A673 (cell line): ENCODE measurements around a stretch of chr11.

- PRO-cap = bidirectional peak, plus-strand start at chr11:797742, minus-strand start at chr11:797257
Observed at GRCh38 chr11:797035-797818, 854 bp downstream of the SLC25A22 start.

- PRO-cap = no peak
Observed at GRCh38 chr11:821067-821872, 2.6 kb downstream of the PNPLA2 start.

DNA sequence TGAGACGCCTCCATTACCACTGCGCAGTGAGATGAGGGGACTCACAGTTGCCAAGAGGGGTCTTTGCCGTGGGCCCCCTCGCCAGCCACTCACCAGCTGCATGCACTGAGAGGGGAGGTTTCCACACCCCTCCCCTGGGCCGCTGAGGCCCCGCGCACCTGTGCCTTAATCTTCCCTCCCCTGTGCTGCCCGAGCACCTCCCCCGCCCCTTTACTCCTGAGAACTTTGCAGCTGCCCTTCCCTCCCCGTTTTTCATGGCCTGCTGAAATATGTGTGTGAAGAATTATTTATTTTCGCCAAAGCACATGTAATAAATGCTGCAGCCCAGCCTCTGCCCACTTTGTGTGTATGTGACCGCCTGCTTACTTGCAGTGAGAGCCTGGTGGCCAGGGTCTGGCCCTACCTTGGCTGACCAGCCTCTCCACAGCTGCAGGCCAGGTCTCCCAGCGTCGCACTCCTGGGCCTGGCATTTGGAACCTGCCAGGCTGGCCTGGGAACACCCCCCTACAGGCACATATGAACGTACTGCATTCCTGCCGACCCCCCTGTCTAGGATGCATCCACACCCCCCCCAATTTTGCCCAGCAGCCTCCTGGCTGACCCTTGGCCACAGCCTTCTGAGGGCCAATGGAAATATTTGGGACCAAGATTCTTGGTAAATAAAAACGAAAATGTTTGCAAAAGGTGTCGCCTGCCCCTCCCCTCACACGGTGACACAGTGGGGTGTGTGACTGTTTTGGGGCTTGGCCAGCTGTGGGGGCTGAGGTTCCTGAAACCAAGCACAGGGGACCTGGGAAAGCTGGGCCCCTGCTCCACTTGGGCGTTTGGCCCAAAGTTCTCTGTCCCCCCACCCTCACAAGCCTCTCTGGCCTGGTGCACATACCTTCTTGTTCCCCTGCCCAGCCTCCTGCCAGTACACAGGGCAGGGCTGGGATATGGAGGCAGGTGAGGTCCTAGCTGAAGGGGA is 2.5 kb upstream of the CRACR2B start:
- PRO-cap = no peak

- PRO-cap = no peak
Observed at GRCh38 chr11:849223-850119, 6.8 kb downstream of the TSPAN4 start.

GRCh38 chr11:869553-870360 is 27.1 kb downstream of the TSPAN4 start:
- PRO-cap = no peak

DNA sequence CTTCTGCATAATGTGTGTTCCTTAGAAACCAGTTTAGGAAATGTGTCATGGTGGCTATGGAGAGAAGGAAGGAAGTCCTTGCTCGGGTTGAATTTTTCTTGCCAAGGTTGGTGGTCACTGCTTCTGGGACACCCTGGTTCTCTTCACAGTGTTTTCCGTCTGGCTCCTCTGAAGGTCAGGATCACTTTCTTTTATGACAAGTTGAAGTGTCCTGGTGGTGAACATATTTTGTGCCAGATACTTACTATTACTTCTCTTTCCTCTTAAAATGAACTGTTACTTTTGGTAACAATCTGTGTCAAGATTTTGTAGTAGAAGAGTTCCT is 6.9 kb downstream of the AP2A2 start:
- PRO-cap = no peak

DNA sequence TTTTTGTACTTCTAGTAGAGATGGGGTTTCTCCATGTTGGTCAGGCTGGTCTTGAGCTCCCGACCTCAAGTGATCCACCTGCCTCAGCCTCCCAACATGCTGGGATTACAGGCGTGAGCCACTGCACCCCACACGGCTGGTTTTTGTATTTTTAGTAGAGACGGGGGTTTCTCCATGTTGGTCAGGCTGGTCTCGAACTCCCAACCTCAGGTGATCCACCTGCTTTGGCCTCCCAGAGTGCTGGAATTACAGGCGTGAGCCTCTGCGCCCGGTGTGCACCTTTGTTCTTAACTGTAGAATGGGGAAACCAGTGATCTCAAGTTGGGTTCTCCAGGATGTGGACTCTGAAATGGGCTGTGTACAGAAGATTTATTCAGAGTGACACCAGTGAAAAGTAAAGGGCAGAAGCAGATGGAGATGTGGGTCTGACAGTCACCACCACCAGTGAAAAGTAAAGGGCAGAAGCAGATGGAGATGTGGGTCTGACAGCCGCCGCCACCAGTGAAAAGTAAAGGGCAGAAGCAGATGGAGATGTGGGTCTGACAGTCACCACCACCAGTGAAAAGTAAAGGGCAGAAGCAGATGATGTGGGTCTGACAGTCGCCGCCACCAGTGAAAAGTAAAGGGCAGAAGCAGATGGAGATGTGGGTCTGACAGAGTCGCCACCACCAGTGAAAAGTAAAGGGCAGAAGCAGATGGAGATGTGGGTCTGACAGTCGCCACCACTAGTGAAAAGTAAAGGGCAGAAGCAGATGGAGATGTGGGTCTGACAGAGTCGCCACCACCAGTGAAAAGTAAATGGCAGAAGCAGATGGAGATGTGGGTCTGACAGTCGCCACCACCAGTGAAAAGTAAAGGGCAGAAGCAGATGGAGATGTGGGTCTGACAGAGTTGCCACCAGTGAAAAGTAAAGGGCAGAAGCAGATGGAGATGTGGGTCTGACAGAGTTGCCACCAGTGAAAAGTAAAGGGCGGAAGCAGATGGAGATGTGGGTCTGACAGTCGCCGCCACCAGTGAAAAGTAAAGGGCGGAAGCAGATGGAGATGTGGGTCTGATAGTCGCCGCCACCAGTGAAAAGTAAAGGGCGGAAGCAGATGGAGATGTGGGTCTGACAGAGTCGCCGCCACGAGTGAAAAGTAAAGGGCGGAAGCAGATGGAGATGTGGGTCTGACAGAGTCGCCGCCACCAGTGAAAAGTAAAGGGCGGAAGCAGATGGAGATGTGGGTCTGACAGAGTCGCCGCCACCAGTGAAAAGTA is 35.4 kb downstream of the AP2A2 start:
- PRO-cap = no peak

GRCh38 chr11:1060677-1061088 is 24.2 kb upstream of the MUC6 start:
- PRO-cap = no peak

DNA sequence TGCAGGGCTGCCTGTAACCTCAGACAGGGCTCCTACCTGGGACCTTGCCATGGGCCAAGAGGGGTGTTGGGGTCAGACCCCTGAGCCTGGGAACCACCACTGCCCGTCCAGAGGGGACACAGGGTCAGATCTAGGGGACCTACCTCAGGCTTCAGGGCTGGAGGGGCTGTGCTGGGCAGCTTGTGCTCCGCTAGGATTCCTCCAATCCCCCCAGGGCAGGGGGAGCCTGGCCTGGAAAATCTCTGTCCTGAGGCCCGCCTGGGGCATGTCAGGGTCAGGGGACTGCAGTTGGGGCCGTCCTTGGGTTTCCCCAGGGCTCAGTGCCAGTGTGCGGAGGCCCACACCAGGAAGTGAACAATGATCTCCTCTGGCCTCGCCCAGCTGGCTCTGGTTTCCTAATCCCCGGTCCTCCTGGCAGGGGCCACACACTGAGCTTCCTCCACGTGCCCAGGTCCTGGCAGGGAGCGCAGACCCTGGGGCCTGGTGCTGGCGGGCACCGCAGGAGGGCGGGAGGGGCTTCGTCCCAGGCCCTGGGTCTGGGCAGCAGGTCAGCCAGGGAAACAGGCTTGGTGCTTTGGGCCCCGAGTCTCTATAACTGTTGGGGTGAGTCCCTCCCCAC is 36.7 kb upstream of the MUC6 start:
- PRO-cap = no peak

DNA sequence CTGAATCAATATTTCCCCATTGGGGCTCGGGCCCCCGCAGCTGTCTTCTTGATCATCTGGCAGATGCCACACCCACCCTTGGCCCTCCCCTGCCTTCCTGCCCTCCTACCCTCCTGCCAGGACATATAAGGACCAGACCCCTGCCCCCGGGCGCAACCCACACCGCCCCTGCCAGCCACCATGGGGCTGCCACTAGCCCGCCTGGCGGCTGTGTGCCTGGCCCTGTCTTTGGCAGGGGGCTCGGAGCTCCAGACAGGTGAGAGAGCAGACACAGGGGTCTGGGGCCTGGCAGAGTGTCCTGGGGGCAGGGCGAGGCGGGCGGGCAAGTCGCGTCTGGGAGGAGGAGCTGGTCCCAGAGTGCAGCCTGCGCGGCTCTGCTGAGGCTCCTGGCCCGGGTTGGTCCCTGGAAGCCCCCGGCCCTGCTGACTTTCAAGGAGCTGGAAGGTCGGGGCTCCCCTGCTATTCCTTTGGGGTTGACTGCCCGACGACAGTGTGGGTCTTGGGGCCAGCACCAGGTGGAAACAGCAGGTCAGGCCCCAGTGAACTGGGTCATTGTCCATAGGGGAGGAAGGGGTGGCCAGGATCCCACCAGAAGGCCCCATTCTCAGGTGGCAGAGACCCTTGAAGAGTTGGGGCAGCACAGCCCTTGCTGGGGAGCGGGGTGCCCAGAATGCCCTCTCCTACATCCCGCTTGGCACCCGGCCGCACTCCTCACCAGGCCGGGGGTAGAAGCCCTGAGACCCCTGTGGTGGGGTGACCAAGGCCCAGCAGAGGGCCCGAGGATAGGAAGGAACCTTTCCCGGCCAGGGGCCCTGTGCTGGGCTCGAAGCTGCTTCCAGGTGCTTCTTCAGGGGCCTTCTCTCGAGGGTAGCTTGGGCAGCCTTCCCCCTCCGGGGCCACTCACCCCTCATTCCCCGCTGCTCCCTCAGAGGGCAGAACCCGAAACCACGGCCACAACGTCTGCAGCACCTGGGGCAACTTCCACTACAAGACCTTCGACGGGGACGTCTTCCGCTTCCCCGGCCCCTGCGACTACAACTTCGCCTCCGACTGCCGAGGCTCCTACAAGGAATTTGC is 38.5 kb upstream of the MUC6 start:
- PRO-cap = no peak

DNA sequence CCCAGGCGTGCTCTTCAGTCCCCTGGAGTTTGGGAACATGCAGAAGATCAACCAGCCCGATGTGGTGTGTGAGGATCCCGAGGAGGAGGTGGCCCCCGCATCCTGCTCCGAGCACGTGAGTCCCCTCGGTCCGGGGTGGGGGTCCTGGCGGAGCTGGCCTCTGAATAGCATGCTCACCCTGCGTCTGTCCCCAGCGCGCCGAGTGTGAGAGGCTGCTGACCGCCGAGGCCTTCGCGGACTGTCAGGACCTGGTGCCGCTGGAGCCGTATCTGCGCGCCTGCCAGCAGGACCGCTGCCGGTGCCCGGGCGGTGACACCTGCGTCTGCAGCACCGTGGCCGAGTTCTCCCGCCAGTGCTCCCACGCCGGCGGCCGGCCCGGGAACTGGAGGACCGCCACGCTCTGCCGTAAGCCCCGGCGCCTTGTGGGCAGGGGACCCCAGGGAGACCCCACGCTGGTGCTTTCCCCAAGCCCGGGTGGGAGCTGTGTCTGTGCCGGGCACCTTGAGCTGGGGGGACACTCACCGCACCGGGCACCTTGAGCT is 41.7 kb upstream of the MUC6 start:
- PRO-cap = no peak

DNA sequence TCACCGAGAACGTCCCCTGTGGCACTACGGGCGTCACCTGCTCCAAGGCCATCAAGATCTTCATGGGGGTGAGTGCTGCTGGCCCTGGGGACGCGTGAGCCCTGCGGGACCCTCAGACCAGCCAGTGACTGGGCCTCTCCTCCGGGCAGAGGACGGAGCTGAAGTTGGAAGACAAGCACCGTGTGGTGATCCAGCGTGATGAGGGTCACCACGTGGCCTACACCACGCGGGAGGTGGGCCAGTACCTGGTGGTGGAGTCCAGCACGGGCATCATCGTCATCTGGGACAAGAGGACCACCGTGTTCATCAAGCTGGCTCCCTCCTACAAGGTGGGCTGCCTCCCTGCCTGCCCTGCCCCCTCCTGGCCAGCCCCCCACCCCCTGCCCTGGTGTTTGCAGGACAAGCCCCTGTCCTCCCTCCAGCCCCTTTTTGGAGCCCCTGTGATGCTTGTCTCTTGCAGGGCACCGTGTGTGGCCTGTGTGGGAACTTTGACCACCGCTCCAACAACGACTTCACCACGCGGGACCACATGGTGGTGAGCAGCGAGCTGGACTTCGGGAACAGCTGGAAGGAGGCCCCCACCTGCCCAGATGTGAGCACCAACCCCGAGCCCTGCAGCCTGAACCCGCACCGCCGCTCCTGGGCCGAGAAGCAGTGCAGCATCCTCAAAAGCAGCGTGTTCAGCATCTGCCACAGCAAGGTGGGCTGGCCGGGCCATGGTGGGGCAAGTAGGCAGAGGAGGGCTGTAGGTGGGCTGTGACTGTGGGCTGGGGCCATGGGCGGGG is 51.5 kb upstream of the MUC6 start:
- PRO-cap = no peak

DNA sequence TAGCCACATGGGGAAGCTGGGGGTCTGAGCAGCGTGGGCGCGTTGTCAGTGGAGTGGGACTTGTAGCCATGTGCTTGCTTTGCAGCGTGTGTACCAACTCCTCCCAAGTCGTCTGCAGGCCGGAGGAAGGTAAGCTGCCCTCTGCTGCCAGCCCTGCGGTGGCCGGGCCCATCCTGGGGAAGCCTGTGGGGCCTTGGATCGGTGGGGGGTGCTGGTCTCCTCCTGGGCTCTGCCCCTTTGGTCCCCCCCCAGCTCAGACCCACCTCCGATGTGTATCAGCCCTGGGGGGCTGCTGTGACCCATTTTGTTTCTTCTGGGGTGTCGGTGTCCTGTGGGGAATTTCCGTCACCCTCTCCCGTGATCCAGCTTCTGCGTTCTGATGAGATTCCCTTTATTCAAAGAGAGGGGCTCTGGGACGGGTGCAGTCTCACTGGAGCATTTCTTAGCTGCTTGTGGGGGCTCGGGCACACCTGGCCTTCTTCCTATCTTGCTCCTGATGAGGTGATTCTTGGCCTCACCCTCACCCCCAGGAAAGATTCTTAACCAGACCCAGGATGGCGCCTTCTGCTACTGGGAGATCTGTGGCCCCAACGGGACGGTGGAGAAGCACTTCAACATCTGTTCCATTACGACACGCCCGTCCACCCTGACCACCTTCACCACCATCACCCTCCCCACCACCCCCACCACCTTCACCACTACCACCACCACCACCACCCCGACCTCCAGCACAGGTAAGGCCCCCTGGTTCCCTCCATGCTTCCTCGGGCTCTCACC is 56.0 kb upstream of the MUC6 start:
- PRO-cap = no peak

GRCh38 chr11:1205800-1206036 is 17.1 kb upstream of the MUC5B start:
- PRO-cap = no peak

DNA sequence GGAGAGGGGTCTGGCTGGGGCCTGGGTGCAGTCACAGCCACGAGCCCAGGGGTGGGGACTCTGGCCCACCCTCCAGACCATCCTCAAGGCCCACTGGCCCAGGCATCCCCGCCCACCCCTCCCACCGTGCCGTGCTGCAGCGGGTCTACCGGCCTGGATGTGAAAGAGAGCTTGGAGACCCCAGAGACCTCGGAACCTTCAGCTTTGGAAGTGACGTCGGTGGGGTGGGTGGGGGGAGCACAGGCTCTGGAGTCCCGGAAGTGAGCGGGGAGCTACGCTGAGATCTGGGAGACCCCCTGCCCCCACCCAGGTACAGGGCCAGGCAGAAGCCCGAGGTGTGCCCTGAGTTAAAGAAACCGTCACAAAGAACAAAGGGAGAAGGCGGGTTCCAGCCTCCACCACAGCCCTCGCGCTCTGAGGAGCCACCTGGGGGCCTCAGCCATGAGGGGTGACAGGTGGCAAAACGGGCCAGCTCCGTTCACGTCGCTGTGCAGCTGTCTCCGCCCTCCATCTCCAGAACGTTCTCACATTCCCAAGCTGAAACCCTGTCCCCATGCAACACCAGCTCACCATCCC is 2.1 kb upstream of the MUC5B start:
- PRO-cap = no peak

GRCh38 chr11:1391070-1391742 is 1.5 kb downstream of the BRSK2 start:
- PRO-cap = no peak

DNA sequence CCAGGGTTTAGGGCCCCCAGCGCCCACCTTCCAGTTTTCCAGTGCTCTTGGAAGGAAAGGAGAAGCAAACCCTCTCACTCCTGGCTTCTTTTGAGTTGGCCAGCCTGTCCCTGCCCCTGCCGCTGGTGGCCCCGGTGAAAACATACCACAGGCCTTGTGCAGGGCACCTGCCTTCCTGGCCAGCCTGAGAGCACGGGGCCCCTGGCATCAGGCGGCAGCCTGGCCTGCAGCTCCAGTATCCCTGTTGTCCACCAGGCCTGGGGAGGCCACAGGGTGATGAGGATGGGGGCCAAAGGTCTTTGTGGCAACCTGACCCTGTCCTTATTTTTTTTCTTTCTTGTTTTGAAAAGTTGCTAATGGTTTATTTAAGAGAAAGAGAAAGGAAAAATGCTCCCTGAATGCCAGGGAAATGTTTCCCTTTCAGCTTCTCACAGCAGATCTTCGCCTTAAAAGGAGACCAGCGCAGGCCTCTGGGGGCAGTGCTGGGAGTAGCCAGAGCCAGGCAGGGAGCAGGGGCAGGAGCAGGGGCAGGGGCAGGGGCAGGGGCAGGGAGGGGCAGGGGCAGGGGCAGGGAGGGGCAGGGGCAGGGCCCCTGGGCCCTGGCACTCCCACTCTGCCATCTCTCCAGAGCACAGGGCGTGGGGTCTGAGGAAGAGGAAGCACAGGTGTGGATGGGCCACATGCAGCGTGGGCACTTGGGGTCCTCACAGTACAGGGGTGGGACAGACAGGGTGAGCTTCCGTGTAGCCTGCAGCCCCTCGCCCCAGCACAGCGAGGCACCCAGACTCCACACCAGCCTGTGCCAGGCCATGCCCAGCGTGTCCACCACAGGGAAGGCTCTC is 5.2 kb downstream of the MOB2 start:
- PRO-cap = no peak

GRCh38 chr11:1483457-1483940 is 3.1 kb downstream of the MOB2 start:
- PRO-cap = no peak

GRCh38 chr11:1512388-1512587 is 25.7 kb upstream of the MOB2 start:
- PRO-cap = no peak

- PRO-cap = no peak
Observed at GRCh38 chr11:1572948-1573184, 795 bp upstream of the DUSP8 start.